Fibroblast of villous mesenchyme (primary cell): ENCODE measurements around a stretch of chr9.

GRCh38 chr9:127904350-127905240 is 5.2 kb upstream of the ST6GALNAC6 start:
- CAGE, long polyA plus RNA: no peak

DNA sequence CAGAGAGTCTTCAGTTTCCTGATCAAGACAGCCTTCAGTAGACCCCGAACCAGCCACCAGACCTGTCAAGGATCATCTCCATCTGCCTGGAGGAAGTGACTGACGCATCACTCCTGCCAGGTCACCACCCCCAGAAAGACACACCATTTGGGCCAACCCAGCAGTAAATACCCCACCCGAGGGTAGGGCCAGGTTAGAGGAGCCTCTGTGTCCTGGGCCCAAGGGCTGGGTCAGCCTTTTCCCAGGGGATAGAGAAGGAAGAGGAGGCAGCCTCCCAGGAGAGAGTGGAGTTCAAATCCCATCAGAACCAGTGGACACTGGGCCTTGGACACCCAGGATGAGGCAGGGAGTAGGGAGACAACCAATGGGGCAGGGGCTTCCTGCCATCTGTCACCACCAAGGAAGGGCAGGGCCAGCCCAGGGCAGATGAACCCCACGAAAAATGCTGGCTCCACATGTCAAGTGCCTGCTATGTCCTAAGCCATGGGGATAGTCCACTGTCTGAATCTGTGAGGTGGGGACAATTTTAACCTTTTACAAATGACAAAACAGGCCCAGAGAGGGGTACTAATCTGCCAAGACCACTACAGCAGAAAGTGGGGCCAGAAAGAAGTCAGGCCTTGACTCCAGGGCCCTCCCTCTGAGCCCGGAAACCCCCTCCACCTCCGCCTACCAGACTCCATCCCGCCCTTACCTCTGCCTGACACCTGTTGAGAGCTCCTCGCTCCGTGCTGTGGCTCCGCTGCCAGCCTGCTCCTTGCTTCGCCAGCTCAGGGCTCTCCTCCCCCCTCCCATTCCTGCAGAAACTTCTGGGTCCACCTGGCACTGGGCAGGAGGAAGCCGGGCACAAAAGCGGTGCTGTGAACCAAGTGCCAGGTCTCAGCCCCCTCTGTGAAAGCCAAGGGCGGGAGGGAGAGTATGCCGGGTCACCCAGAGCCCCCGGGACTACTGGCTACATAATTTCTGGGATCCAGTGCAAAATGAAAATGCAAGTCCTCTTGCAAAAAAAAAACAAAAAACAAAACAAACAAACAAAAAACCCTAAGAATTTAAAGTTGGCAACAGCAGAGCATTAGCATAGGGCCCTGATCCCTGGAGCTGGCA is 6.2 kb upstream of the ST6GALNAC6 start:
- CAGE, long polyA plus RNA: no peak

DNA sequence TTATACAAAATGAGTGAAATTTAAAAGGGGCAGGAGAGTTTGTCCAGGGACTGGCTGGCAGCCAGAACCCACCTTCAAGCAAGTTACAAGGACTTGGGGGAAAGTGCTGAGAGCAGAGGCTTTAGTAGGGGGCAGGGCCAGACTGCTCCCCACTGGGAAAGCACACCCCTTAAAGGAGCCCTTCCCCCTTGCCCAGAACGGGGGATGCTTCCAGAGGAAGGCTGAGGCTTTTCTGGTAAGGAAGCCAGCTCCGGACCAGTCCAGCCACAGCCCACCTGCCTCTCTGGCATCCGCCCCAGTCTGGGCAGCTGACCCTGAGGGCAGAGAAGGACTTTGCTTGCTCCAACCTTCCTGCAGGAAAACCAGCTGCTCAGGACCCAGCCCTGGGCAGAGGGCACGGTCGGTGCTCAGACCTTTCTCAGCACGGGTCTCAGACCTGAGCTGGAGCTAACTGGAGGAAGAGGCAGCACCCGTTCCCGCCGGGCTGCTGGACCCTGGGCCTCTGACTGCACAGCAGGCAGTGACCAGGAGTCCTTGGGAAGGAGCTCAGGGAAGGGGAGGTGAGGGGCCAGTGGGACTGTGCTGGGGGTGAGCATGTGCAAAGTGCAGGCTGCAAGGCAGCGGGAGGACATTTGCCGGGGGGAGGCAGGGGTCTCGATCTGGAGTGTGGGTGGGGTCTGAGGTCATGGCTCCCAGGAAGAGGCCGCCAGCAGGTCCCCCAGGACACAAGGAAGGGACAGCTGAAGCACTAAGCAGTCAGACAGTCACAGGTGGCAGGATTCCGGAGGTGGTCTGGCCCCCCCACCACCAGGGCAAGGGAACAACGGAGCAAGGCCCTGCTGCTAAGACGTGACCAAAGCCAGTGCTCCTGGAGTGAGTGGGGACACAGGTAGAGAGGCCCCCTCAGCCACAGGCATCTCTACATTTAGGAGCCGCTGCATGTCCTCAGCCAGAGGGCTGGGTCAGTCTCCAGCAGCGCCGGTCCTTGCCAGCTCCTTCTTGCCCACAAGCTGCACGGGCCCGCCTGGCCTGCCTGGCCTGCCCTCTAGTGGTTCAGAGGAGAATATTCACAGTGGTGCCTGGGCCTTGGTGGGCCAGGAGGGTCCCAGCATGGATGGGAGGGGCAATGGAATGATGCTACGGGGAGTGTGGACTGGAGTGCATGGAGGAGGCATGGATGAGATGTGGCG is 4.6 kb upstream of the DPM2 start:
- CAGE, long polyA plus RNA: no peak

- CAGE, long polyA plus RNA: no peak
Measured at GRCh38 chr9:127944529-127945022, 6.9 kb upstream of the DPM2 start.

DNA sequence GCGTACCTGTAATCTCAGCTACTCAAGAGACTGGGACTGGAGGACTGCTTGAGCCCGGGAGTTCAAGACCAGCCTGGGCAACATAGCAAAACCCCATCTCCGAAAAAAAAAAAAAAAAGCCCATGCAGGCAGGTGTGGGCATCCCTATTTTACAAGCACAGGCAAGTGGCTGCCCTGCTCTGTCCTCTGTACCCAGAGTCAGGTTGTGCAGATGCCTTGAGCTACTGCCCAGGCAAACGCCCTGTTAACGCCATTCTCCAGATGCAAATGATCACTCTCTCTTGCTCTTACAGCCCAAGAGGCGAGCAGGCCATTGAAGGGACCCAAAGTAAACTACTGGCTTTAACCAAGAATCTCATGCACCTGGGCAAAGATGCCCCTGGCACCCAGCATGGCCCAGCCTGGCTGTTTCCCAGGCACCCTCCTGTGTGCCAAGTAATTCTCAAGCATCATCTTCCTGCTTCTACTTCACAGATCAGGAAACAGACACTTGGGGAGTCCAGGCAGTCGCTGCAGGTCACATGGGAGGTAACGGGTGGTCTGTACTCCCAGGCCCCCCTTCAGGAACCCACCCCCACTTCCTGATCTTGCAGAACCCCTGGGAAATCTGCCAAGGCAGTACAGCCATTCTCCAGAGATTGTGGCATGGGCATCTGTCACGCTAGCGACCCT is 14.3 kb downstream of the EEIG1 start:
- CAGE, long polyA plus RNA: no peak

DNA sequence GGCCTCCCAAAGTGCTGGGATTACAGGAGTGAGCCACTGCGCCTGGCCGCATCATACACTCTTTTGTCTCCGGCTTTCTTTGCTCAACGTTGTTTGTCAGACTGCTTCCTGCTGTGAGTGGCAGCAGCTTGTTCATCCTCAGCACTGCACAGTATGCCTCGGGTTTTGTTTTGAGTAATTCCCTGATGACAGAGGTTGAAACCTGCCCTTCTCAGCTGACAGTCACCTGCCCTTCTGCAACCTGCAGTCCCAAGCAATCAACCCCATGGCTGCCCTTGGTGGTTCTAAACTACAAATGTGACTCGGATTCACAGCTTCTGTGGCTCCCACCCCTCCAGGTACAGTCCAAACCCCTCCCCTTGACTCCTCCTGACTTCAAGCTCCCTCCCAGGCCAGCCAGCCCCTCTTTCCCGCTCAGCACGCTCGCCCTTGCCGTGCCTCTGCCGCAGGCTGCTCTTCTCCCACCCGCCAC is 10.4 kb downstream of the EEIG1 start:
- CAGE, long polyA plus RNA: no peak

GRCh38 chr9:128007377-128008229 is 26.8 kb upstream of the EEIG1 start:
- CAGE, long polyA plus RNA: no peak

DNA sequence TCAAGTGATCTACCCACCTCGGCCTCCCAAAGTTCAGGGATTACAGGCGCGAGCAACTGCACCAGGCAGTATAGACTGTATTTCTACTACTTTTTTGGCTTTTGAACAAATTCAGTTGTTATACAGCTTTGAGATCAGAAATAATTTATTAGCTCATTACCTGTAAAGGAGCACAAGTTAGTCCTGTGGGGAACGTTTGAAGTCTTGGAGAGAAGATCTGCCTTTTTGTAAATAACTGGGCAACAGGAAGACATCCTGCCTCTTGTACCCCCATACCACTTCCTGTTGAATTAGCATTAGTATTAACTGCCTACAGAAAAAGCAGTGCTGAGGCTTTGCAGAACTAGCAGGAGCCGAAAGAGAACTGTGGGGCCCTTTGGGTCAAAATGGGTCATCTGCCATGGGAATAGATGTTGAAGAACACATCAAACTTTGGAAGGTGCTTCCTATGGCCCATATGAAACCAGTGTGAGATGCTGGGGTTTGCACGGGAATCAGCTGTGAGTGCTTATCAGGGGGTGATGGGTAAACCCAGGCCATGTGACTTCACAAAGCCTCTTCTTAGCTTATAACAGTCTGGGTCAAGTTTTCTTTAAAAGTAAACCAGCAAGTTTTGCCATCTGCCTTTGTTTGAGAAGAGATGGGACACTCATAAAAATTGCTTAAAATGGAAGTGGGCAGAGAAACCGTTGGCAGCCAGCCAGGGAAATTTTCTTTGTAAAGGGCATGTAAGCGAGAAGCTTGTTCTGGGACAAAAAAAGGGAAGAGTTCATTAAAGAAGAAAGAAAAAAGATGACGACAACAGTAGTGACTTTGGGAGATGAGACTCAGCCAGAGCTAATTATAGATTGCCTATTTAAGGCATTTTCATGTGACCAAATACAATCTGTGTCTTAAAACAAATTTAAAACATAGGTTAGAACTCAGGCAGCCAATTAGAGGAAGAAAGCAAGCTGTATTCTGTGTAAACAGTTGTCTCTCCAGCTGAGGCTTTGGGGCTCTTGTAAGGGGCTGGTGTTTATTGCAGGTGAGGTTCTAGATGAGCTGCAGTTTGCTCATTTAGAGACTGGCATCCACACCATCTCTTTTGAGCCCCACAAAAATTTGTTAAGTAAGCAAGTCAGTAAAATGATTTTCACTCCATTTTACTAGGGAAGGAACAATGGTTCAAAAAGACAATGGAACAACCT is 4.3 kb downstream of the SLC25A25 start:
- CAGE, long polyA plus RNA: no peak

DNA sequence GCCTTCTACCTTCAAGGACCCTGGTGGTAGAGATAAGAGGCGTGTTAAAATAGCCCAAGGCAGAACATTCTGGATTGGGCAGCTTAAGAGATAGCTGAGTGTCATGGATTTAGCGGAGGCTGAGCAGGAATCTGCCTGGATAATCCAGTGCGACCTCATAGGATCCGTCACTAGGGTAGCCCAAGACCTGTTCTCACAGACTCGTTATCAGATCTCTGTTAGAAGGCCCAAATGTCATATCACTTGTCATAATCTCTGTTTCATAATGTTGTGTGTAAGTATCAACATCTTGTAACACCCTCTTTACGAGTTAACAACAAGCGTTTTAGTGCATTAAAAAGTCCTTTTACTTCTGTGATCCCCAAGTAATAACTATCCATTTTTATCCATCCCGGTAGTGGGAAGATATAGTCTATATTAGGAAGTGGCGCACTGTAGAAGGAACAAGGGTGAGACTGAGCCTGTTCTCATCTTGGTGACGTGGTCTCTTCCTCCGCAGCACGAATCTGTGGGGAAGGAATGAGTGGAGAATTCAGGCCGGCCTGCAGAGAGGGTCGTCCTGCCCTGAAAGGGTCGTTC is 28.8 kb downstream of the SLC25A25 start:
- CAGE, long polyA plus RNA: no peak

- CAGE, long polyA plus RNA: no peak
Measured at GRCh38 chr9:128099688-128100773, 27.5 kb downstream of the PTGES2 start.

DNA sequence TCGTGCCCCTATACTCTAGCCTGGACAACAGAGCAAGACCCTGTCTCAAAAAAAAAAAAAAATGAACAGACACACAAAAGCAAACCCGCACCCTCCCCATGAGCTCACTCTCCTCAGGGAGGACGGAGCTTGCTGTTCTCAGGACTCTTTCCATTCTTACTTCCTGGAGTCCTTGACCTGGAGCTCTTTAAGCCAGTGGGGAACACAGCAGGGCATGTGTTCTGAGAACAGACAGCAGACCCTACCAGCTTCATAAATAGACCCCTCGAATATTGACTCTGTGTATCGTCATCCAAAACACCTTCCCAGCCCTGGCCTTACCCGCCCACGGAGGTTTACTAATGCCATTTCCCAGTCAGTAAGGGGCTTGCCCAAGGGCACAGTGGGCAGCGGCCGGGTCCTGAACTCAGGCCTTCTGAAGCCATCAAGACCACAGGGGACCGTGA is 11.1 kb downstream of the PTGES2 start:
- CAGE, long polyA plus RNA: no peak

DNA sequence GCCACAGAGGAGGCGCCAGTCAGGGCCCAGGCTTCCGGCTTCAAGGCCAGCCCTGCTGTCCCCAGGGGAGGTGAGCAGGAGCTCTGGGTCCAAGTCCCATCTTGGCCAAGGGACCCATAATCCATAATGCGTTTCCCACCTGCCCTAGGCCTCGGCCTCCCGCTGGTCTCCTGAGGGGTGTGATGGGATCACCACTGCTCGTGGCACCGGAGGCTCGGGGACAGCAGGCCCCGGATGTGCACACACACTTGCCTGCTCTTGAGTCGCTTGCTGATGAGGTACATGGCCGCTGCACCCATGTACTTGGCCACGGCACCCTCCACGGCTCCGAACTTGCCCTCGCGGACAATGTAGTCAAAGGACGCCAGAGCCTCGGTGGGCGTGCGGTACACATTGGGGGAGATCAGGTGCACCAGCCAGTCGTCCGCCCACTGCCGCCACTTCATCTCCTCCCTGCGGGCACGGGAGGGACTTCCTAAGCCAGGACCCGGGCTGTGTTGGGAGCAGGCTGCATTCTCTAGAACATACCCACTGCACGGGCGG is 4.8 kb downstream of the PTGES2 start:
- CAGE, long polyA plus RNA: no peak

DNA sequence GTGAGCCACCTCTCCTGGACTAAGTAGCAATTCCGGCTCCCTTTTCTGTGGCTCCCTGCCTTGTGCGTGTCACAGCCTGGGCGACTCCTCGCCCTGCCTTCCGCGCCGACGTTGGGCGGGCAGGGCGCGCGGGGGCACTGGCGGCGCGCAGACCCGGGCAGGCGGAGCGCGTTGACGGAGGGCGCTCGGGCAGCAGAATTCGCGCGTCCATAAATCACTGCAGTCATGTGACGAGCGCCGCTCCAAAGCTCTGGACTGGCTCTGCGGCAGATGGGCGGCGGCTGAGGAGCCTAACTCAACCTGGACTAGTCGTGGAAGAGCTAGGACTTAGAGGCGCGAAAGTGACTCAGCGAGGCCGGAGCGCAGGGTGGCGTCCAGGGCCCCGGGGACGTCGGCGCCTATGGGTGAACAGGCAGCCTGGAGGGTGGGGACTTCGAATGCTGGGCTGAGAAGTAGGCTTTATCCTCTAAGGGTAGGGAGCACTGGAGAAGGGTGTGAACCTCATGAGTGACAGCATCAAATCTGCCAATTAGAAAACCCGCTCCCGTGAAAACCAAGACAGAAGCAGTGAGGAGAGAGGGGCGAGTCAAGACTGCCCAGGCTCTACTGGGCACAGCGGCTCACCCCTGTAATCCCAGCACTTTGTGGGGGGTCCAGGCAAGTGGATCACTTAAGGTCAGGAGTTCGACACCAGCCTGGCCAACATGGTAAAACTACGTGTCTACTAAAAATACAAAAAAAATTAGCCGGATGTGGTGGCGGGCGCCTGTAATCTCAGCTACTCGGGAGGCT is 1.6 kb upstream of the CIZ1 start:
- CAGE, long polyA plus RNA: no peak

DNA sequence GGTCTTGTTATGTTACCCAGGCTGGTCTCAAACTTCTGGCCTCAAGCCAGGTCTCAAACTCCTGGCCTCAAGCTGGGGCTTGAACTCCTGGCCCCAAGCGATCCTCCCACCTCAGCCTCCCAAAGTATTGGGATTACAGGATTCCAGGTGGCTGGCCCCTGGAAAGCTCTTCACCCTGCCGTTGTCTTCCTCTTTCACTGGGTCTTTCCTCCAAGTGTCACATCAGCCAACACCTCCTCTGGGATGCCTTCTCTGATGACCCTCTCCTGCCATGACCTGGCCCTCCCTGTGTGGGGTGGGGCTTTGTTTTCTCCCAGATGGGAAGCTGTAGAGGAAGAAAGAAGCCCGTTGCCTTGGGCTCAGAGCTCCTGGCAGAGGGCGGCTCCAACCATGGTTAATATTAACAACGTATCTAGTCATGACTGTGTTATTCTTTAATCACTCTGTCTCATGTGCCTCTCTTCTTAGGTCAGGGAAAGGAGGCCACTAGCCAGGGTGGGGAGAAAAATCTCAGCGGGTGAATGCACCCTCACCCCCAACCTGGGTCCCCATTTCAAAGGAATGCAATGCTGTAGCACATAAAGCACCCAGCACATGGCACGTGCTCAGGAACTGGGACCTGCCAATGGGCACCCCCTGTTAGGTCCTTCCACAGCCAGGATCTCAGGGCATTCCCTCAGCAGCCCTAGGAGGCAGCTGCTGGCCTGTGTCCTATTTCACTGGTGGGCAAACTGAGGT is 8.5 kb downstream of the DNM1 start:
- CAGE, long polyA plus RNA: no peak

DNA sequence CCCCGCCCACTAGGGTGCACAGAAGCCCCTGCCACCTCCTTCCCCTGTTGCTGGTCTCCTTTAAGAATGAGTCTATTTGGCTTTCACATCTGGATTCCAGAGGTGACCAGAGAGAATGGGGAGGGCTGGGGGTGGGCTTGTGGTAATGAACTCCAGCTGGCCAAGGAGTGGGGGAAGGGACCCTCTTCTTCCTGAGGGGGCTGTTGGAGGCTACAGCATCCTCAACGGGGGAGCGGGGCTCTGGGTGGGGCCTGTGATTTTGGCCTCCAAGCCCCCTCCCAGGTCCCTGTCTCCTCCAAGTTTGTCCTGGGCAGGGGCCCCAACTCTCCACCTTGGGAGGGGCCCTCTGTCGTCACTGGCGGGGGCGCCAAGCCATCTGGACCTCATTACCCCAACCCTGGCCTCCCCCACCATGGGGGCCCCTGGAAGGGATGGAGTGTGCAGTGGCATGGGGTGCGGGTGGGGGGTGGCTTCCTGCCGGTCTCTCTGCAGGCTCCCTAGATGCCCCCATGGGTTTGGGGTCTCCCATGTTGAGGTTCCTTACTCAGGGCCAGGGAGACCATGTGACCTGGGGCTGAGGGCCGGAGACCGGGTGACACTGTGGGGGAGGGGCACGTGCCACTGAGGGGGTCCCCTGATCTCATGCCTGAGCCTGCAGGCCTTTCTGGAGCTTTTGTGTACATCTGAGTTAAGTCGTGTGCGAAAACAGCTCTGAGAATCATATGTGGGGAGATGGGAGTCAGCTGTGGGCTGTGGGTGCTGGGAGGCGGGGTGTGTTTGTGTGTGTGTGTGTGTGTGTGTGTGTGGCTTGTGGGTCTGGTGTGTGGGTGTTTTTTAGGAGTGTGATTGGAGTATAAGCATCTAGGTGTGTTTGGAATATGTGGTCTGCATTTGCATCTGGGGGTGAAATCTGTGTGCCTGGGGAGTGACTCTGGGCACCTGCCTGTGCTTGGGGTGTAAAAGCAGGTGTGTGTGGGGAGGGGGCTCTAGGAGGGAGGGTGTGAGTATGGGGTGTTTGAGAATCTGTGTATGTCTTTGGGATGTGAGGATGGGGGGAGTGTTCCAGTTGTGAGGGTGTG is 32.3 kb downstream of the GOLGA2 start:
- CAGE, long polyA plus RNA: no peak

- CAGE, long polyA plus RNA: no peak
Measured at GRCh38 chr9:128244700-128245487, 30.9 kb downstream of the GOLGA2 start.

DNA sequence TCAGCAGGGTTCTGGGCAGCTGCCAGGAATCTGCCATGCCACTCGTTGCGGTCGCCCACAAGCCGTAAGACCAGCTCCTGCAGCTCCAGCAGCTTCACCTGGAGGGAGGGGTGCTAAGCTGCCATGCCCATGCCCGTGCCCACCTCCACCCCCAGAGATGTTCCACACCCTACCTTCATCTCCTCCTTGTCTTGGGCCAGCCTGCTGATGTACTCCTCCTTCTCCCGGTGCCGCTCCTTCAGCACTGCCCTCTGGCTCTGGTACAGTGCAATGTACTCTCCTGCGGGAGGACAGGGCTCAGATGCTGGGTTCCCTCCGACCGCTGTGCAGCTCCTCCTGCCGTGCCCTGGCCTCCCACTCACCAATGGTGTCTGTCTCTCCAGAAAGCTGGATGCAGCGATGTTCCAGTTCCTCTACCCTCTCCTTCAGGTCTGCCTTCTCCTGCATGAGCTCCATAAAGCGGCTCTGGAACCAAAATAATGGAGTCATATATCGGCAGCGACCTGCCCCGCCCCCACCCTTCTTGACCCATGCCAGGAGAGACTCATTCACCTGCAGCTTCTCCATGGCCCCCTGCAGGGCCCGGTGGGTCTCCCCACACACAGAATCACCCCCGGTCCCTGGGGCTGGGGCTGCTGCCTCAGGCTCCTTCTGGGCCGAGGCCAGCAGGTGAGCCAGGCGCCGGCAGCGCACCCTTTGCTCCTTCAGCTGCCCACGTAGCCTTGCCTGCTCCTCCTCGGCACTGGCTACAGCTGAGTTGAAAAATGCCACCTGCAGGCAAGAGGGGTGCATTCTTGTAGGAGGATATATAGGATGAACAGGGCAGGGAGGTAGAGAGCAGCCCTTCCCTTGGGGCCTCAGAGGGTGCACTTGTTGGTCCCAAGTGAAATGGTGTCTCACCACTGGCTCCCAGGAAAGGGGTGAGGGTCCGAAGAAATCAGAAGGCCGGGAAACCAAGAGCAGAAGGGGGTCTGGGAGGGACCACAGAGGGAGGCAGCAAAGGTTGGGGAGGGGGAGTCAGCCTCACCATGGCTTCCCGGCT is 18.1 kb downstream of the GOLGA2 start:
- CAGE, long polyA plus RNA: no peak

DNA sequence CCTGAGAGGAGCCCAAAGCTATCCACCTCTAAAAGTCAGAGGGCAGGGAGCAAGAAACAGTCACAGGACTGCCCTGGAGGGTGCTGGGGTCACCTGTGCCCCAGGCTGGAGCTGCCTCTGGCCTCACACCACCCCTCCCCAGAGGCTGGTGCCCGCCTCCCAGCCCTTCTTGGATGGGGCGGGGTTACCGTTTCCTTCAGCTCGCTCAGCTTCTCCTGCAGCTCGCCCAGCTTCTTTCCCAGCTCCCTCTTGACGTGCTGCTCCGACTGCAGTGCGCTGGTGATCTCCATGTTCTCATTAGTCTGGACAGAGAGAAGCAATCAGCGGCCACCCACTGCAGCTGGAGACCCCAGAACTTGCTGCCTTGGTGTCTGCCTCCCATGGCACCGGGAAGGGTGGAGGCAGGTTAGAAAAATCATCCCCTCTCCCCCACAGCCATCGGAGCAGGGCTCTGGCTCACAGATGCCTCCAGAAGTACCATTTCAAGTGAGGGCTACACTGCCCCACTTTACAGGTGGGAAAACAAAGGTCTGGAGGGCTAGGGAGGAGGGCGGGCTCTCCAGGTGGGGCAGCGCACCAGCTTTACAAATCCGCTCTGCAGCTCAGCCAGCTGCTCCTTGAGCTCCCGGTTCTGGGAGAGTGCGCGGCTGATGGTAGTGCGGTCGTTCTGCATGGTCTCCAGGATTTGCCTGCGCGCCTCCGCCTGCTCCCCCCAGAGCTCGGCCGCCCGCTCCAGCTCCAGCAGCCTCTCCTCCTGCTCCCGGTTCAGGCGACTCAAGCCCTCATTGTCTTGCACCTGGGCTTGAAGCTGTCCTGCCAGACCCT is 15.7 kb downstream of the GOLGA2 start:
- CAGE, long polyA plus RNA: no peak

- CAGE, long polyA plus RNA: no peak
Measured at GRCh38 chr9:128503146-128504123, 1.1 kb upstream of the GLE1 start.

DNA sequence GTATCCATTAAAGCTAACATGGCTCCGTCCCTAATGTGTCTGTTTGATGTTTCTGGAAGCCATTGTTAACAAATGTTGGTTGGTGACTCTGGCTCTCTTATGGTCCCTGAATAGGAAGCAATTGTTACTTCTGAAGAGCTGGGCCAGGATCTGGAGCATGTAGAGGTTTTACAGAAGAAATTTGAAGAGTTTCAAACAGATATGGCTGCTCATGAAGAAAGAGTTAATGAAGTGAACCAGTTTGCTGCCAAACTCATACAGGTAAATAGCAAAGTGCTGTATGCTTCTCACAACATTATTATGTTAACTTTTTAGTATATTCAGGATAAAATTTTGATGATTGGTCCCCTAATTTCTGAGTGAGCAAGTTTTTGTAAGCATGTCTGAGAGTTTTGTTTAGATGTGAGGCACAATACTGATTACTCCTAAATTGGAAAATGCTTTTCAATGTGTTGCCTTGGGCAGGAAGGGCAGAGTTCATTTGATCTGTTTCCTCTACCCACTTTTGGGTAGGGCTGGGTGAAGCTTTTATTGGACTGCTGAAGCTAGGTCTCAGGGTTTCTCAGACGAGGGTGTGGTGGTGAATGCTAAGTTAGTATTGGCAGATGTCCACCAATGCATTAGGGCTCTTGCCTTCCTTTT is 22.8 kb downstream of the SPTAN1 start:
- CAGE, long polyA plus RNA: no peak